Hair follicle dermal papilla cell (primary cell): ENCODE measurements around a stretch of chr21.

GRCh38 chr21:36698194-36698576 lies 730 bp upstream of the SIM2 start:
- CAGE, long polyA plus RNA = no peak

- CAGE, long polyA plus RNA = no peak
These were observed 873 bp downstream of the SIM2 start for GRCh38 chr21:36699677-36700298.

DNA sequence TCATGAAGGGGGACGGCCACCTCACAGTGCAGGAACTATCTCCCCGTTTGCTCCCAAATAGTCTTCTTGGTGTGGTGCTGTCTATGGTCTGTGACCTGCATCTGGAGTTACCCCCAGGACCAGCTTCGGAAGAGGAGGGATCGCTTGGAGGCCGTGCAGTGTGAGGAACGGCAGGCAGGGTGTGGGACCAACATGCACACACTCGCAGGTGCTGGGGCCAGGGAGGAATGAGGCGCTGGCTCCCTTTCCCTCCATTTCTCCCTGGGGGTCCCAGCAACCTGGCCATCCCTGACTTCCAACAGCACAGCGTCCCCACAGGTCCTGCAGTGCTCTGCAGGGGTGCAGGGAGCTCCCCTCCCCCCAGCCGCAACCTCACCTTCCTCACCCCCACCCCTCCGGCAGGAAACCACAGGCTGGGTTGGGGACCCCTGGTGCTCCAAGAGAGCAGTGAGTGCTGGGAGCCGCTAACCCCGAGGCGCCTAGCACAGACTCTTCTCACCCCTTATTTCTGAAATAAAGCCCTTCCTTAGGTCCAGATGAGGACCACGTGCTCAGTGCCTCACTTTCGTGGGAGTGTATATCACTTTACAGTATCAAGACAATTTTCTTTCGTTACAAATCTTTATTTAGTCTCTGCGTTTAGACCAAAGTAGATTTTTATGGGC lies 7.2 kb downstream of the SIM2 start:
- CAGE, long polyA plus RNA = no peak

GRCh38 chr21:36966999-36967300 lies 481 bp upstream of the HLCS start:
- CAGE, long polyA plus RNA = no peak

DNA sequence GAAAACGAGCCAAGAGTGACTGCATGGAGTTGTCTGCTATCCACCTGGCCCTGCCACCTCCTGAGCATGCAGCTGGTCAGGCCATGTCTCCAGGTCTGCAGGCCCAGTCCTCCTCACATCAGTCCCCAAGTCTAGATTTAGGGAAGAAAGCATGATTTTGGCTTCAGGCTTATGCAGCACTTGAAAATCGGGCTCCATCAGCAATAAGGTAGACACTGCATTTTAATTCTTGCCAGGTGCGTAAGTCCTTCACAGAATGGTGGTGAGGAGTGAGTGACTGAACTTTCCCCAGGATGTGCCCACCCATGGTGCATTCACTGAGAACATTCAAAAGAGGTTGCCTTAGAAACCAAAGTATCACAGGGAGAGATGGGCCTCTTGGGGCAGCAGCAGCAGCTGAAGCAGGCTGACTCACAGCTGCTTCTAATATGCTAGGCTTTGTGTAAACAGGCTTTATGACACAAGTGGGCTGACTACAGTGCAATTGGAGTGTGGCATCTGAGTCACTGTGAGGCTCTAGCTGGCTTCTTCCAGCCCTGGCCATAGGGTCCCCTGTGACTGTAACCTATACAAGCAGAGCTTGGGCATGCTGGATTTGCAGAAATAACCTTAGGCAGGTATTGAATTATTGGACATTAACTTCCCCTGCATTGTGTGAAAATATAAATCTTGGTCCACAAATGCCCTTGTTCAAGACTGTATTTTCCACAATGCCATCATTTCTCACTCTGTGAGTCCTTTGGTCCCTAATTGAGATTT lies 12.6 kb downstream of the PIGP start:
- CAGE, long polyA plus RNA = no peak

- CAGE, long polyA plus RNA = no peak
These were observed 834 bp downstream of the DYRK1A start for GRCh38 chr21:37367338-37367876.

DNA sequence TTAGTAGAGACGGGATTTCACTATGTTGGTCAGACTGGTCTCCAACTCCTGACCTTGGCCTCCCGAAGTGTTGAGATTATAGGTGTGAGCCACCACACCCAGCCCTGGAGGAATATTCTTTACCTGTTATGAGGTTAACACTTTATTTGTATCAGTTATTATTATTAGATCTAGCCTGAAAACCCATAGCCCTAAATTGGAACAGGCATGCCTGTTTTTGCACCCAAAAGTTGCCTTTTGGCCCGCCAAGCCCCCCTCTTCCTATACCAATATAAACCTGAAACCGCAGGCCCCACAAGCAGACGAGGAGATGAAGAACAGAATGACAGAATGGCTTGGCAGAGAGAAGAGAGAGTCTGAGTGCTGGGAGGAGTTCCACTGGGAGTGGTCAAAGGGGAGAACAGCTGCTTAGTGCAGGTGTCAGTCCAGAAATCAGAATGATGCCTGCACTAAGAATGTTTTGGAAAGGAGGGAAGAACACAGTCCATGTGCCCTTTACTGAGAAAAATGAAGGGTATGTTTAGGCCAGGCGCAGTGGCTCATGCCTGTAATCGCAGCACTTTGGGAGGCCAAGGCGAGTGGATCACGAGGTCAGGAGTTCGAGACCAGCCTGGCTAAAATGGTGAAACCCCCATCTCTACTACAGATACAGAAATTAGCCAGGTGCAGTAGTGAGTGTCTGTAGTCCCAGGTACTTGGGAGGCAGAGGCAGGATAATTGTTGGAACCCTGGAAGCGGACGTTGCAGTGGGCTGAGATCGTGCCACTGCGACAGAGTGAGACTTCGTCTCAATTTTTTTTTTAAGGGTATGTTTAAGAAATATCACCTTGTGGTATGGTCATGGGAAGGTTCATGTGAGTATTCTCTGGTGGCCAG lies 9.4 kb downstream of the DYRK1A start:
- CAGE, long polyA plus RNA = no peak

GRCh38 chr21:37408699-37409145 lies 42.1 kb downstream of the DYRK1A start:
- CAGE, long polyA plus RNA = no peak

- CAGE, long polyA plus RNA = no peak
These were observed 64.4 kb downstream of the DYRK1A start for GRCh38 chr21:37431018-37431341.

GRCh38 chr21:37435655-37436503 lies 69.3 kb downstream of the DYRK1A start:
- CAGE, long polyA plus RNA = no peak

DNA sequence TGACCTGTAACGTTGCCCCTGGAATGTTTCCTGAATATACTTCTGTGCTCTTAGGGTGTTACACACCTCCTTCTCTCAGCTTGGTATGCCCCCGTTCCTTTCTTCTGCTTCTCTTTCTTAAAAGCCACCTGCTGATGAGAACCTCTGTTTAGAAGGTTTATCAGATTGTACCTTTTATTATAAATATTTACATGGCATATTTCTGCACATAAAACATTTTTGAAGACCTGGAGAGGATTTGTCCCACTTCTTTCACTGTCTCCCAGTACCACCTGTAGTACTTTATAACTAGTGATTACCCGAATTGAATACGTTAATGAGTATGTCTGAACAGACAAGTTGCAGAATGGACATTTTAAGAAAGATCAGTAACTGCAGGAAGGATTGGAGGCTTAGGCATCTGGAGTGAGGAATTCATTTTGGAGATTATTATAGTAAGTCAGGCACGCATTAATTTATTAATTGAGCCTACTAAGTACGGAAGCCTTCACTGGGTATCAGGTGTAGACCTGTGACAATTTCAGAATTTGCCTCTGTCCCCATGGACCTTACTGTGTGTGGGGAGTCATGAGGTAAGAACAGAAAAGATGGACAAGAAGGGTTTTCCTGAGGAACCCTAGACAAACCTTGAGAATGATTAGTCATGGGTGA lies 77.5 kb downstream of the DYRK1A start:
- CAGE, long polyA plus RNA = no peak

DNA sequence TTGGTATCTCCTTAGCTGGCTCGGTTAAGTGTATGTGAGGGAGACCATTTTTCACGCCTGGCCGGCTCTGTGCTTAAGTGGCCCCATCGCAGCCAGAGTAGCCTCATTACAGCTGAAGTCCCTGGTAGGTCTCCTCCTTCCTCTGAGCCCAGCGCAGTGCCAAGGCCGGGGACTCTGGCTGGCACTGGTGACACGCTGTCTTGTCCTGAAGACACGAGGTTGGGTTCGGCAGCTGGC lies 196.4 kb downstream of the DYRK1A start:
- CAGE, long polyA plus RNA = no peak

- CAGE, long polyA plus RNA = no peak
These were observed 198.3 kb downstream of the DYRK1A start for GRCh38 chr21:37564912-37565146.

DNA sequence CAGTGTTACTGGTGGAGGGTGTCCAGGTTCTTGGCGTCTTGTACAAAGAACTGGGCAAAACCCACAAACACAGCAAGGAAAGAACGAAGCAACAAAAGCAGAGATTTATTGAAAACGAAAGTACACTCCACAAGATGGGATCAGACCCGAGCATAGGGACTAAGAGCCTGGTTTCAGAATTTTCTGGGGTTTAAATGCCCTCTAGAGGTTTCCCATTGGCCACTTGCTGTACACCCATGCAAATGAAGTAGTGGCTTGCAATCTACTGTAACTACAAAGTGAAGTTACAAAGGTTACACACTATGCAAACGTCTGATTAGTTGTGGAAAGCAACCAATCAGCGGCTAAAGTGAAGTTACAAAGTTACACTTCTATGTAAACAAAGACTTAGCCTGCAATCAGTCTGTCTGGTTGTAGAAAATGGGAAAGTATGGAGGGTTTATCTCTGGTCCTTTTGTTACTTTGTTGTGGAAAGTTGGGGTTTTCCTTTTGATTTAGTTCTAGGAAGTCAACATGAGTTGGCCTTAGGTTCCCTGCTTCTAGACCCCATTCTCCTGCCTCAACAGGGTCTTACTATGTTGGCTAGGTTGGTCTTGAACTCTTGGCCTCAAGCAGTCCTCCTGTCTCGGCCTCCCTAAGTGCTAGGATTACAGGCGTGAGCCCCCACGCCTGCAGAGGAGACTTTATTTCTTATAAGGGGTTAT lies 199.3 kb downstream of the DYRK1A start:
- CAGE, long polyA plus RNA = no peak

- CAGE, long polyA plus RNA = no peak
These were observed 134.8 kb upstream of the KCNJ15 start for GRCh38 chr21:38121941-38122536.

GRCh38 chr21:38171508-38171843 lies 85.3 kb upstream of the KCNJ15 start:
- CAGE, long polyA plus RNA = no peak

GRCh38 chr21:38234779-38235182 lies 22.0 kb upstream of the KCNJ15 start:
- CAGE, long polyA plus RNA = no peak

- CAGE, long polyA plus RNA = no peak
These were observed 9.4 kb downstream of the ETS2 start for GRCh38 chr21:38815182-38815438.

- CAGE, long polyA plus RNA = no peak
These were observed 13.8 kb downstream of the ETS2 start for GRCh38 chr21:38819125-38820246.

DNA sequence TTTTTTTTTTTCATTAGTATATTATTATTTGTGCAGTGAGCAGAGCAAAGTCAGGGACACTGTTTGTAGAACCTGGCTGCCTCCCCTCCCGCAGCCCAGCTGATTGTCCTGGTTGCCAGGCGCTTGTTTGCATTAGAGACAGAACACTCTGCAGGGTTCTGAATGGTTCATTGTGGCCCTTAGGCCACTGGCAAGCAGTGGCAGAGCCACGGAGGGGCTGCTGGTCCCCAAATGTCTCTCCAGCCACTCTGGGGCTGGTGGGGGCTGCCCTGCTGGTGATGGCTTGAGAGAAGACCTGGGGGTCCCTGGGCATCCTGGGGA lies 29.0 kb downstream of the ETS2 start:
- CAGE, long polyA plus RNA = no peak